ENCODE results near the genes MKI67, GLRX3 and PPP2R2D.

GRCh38 chr10:127935068-127935694, 28.3 kb downstream of the PTPRE start:
- PRO-cap = no peak
- RAMPAGE, long total RNA, 3 experiments = no peak in any of the 3 experiments

GRCh38 chr10:127990307-127990838, 83.5 kb downstream of the PTPRE start:
- PRO-cap = no peak
- RAMPAGE, long total RNA, 3 experiments = no peak in any of the 3 experiments

DNA sequence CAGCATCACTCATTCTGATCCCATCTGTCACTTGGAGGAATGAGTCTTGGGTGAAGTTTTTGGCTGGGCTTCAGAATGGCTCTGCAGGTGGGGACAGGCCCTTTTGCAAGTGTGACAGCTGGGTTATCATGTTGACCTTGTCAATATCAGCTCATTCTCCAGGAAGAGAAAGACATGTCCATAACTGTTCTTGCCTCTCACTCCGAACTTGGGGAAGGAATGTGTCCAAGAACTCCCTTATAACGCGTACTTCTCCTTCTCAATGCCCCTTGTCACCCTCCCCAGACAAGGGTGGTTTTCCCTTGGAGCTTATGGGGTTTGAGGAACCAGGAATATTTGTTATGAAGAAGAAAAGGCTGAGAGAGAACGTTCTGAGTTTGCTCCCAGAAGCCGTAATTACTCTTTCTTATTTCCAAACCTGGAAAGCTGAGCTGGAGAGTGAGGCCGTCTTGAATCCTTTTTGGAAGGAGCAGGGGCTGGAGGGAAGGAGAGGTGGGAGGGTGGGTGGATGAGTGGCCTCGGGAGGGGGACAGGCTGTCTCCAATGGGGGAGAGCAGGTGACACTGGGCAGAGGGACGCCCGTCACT, 77.4 kb downstream of the MKI67 start:
- PRO-cap = no peak
- RAMPAGE, long total RNA, 3 experiments = no peak in any of the 3 experiments

GRCh38 chr10:128052455-128053076, 73.7 kb downstream of the MKI67 start:
- PRO-cap = no peak
- RAMPAGE, long total RNA, 3 experiments = no peak in any of the 3 experiments

- PRO-cap = no peak
- RAMPAGE, long total RNA, 3 experiments = no peak in any of the 3 experiments
These were observed 70.9 kb downstream of the MKI67 start for GRCh38 chr10:128055286-128055837.

GRCh38 chr10:128077818-128078220, 48.4 kb downstream of the MKI67 start:
- PRO-cap = no peak
- RAMPAGE, long total RNA, 3 experiments = no peak in any of the 3 experiments

DNA sequence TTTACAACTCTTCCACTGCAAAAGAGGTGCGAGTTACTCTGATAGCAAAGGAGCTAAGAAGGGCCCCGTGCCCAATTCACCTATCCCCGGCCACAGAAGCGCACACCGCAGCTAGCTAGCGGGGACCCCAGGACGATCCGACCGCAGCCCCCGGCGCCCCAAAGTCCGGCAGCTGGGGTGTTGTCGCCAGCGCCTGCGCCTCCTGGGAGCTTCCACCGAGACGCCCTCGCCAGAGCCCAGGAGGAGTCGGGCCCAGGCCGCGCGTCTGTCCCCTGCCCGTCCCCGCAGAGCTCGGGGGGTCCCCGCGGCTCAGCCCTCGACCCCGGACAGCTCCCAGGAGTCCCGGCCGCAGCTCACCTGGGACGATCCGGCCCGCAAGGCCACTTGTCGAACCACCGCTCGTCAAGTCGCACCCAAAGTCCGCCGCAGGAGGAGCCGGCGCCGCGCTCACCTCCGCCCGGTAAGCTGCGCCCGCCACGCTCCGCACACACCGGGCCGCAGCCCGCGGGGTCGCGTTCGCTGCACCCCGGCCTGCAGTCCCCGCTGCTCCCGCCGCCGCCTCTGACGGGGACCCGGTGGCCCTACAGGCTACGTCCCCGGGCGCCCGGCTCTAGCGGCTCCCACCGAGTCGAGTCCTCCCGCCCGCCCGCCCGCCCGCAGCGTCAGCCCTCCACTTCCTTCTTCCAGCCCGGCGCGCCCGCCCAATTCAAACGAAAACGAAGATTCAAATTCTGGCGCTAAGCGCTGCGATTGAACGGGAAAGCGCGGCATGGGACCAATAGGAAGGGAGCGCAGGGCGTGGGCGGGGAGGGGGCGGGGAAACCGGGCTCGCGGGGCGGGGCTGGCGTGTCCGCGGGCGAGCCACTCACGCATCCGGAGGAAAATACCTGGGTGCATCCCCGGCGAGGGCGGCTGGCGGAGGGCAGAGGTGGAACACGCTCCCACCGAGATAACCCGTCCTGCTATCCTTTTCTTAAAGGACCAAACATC, at the start of gene MKI67:
MKI67 (minus strand) TSS at position 682 of the 990 bp plus-strand sequence.
- PRO-cap = no peak
- RAMPAGE, long total RNA, 3 experiments = no peak in any of the 3 experiments

- PRO-cap = no peak
- RAMPAGE, long total RNA, 3 experiments = no peak in any of the 3 experiments
These were observed 23.8 kb upstream of the MKI67 start for GRCh38 chr10:128149899-128150519.

DNA sequence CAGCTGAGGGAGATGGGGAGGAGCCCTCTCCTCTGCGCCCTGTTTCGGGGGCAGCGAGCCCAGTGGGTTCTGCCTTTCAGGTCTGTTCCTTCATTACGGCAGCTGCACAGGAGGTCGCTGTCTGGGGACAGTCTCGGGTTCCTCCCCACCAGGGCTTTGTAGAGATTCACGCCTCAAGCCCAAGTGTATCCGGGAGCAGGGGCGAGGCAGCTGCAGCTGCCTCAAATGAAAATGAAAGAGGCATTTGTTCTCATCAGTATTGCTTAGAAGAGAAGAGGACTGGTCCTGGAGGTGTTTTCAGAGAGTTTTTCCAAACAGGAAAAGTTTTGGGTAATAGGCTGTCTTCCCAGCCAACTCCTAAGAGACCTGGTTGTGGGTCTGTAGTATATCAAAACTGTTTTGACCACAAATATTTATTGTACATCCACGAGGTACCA, 61.3 kb upstream of the MKI67 start:
- PRO-cap = no peak
- RAMPAGE, long total RNA, 3 experiments = no peak in any of the 3 experiments

DNA sequence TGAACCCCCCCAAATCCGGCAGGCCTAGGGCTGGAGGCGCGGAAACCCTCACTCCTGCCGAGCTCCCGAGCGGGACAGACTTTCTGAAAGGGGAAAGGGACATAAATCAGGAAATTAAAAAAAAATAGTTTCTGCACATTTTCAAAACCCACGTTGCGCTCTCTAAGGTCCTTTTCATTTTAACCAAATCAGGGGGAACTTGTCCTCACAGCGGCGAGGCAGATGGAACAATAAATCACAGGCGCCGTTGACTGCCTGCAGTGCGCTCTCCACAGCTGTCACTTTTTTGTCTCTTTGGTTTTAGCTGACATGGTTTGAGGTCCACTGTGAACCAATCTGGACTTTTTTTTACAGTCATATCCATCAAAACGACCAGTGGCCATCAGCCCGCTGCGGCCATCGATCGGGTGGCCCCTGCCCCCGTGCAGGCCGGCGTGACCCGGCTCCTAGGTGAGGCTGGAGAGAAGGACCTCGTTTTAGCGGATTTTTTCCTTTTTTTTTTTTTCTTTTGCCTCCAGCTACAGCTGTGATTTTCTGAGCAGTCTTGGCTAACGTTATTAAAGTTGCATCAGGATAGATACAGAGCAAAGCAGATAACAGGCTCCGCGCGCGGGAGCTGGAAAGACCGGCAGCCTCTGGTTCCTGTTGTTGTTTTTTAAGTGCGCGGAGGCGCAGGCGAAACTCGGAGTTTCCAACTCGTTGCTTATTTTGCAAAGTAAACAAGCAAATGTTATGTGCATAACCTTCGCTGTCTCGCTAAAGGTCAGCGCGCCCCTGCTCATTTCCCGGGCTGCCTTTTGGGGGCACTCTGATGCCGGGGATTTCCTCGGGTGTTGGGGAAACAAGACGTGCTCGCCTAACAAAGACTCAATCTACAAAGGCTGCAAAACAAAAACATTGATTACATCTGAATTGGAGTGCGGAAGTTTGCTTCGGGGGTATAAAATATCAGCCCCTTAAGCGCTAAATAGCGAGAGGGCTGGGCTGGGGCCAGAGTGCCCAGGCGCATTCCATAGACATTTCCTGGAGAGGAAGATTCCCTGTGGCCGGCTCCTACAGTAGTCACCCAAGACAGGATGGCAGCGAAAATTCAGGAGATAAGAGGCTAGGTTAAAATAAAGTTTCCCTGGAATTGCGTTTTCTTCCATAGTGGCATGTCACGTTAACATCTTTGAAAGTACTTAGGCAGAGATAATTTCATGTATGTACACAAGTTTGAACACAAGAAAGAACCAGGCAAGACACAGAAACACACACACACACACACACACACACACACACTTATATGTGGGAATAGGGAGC, 414.9 kb upstream of the MKI67 start:
- PRO-cap = no peak
- RAMPAGE, long total RNA, 3 experiments = no peak in any of the 3 experiments

- PRO-cap = no peak
- RAMPAGE, long total RNA, 3 experiments = no peak in any of the 3 experiments
These were observed 639.4 kb upstream of the MKI67 start for GRCh38 chr10:128765643-128766051.

GRCh38 chr10:129531430-129532115, 64.5 kb downstream of the MGMT start:
- PRO-cap = no peak
- RAMPAGE, long total RNA, 3 experiments = no peak in any of the 3 experiments

DNA sequence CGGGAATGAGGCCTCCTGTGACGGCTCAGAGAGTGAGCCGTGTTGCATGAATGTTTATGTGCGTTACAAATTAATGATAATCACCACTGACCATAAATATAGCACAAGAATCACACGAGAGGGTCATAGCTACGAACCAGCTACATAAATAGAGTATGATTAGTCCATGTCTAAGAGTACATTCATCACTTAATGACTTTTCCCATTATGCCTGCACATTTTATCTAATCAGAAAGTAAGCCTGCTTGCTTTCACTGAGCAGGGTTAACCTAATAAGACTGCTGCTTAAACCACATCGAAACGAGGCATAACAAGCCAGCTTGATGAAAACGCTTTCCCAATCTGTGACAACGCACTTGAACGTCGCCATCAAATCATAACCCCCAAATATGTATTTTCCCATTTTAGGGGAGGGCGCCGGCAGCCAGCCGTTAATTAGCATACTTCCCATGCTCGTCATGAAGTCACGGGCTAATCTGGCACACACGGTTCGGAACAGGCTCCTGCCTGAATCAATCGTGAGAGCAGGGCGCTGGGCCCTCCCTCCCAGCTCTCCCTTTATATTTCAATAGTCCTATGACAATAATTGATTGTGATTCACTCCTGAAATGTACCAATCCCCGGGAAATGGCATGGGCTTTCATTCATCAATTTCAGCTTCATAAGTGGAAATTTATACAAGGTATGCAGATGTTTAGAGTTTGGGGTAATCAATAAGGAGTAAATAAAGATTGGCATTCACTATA, 71.4 kb downstream of the EBF3 start:
- PRO-cap = bidirectional peak, plus-strand start at position 510 of the sequence, minus-strand start at position 283 of the sequence
- RAMPAGE, long total RNA, 3 experiments = no peak in any of the 3 experiments

GRCh38 chr10:129944925-129945522, 19.1 kb downstream of the EBF3 start:
- PRO-cap = no peak
- RAMPAGE, long total RNA, 3 experiments = no peak in any of the 3 experiments

GRCh38 chr10:130105553-130106350, 4.9 kb downstream of the C10orf143 start:
- PRO-cap = no peak
- RAMPAGE, long total RNA, 3 experiments = no peak in any of the 3 experiments

DNA sequence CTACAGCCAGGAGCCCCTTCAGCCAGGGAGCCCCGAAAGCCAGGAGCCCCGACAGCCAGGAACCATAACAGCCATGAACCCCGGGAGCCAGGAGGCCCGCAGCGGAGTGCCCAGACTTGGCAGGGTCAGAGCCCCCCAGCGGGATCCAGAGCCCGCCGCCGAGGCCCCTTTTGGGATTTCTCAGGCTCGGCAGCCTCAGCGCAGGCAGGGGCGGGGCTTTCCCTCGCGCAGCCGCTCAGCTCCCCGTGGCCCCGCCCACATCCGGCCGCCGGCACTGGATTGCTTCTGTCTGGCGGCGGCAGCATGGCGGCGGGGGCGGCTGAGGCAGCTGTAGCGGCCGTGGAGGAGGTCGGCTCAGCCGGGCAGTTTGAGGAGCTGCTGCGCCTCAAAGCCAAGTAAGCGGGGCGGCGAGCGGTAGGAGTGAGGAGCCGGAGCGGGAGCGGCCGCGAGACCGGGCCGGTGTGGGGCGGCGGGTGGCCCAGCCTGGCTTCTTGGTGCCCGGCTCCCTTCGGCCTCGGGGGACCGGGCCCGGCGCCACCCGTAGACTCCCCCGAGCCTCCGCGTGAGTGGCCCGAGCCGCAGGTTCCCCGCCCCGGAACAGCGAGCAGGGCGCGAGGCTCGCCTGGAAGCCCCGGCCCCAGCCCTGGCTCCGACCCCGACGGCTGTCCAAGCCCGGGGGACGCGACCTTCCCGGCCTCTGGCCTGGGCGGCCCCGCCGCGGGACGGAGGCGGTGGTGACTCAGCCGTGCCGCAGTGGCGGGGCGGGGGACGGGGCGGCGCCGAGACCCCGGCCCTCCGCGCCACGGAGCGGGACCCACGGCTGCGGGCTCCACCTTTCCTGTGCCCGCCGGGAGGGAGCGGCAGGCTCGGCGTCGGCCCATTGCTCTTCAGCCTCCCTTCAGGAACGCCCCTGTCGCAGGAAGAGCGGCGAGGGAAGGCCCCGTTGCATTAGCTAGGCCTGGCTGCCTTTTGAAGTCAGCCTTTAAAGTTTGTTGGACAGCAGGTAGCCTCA, at the start of gene GLRX3:
GLRX3 (plus strand) TSS at position 274 of the 1,012 bp plus-strand sequence.
- PRO-cap = bidirectional peak, plus-strand start at position 288 of the sequence, minus-strand start at position 197 of the sequence; unidirectional peak, minus-strand start at position 724 of the sequence
- RAMPAGE, long total RNA, 3 experiments = start-site peak on the plus strand in 3 of 3 experiments, centred at positions 290 to 317 of the sequence, 94 to 1,466 reads per replicate

- PRO-cap = no peak
- RAMPAGE, long total RNA, 3 experiments = no peak in any of the 3 experiments
These were observed 92.4 kb downstream of the GLRX3 start for GRCh38 chr10:130228674-130228914.

GRCh38 chr10:131654962-131655545, 245.8 kb upstream of the PPP2R2D start:
- PRO-cap = no peak
- RAMPAGE, long total RNA, 3 experiments = no peak in any of the 3 experiments

GRCh38 chr10:131900737-131901357, at the start of gene PPP2R2D:
Gene PPP2R2D (plus strand): TSS chr10:131901008.
- PRO-cap = bidirectional peak, plus-strand start at chr10:131901028, minus-strand start at chr10:131900892
- RAMPAGE, long total RNA, 3 experiments = no peak in any of the 3 experiments

- PRO-cap = no peak
- RAMPAGE, long total RNA, 3 experiments = no peak in any of the 3 experiments
These were observed 9.7 kb downstream of the PPP2R2D start for GRCh38 chr10:131910568-131910886.

Data from gastrocnemius medialis (tissue), 3 donors.